ENCODE data around the gene CXCR4.

DNA sequence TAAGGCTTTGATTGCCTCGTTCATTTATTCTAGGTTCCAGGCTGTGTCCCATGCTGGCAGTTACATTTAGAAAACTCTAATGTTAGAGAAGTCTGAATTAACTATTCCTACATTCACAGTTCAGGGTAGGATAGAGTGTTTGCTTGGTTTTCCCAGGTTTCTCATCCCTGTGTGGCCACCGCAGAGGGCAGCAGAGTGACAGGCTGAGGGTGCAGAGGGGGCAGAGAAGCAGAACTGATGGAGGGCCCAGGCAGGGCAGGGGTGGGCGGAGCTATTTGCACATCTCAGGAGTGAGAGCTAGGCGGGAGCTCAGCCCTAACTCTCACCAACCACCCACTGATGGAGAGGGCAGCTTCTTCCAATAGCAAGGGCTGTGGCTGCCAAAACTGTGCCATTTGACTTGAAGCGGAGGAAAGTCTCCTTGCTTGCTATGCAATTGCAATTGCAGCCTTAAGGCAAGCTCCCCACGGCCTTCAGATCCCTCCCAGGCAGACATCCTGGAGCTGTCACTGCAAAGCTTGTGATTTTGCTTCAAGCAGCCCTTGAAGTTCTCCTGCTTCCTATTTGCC, 11.9 kb upstream of the DARS1 start:
- PRO-cap = no peak

GRCh38 chr2:136117863-136118009, 213 bp downstream of the CXCR4 start:
- PRO-cap = no peak

GRCh38 chr2:136118010-136118833, at the start of gene CXCR4:
Gene CXCR4 (minus strand): TSS chr2:136118149.
- PRO-cap = bidirectional peak, plus-strand start at chr2:136118322, minus-strand start at chr2:136118149

- PRO-cap = bidirectional peak, plus-strand start at chr2:136132195, minus-strand start at chr2:136132050; bidirectional peak, plus-strand start at chr2:136132620, minus-strand start at chr2:136132516
Measured at GRCh38 chr2:136132014-136132707, 14.2 kb upstream of the CXCR4 start.

GRCh38 chr2:136325103-136325579, 207.2 kb upstream of the CXCR4 start:
- PRO-cap = no peak

DNA sequence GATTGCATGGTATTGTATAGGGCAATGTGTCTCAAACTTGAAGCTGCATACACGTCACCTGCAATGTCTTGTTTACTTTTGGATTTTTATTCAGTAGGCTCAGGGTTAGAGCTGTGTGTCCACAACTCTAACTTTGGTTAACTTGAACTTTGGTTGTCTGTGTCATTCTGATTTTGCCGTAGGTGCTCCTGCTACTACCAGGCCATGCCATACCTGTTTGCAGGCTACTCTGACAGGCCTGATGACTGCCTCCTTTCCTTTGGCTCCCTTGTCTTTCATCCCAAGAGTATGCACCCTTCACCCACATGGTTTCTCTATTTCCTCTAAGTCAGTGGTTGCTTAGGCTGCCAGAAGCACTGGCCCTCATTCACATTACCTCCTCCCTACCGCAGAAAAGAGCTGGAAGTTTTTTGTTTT, 219.5 kb upstream of the SPOPL start:
- PRO-cap = no peak

GRCh38 chr2:138833475-138833709, 53.2 kb upstream of the NXPH2 start:
- PRO-cap = no peak

DNA sequence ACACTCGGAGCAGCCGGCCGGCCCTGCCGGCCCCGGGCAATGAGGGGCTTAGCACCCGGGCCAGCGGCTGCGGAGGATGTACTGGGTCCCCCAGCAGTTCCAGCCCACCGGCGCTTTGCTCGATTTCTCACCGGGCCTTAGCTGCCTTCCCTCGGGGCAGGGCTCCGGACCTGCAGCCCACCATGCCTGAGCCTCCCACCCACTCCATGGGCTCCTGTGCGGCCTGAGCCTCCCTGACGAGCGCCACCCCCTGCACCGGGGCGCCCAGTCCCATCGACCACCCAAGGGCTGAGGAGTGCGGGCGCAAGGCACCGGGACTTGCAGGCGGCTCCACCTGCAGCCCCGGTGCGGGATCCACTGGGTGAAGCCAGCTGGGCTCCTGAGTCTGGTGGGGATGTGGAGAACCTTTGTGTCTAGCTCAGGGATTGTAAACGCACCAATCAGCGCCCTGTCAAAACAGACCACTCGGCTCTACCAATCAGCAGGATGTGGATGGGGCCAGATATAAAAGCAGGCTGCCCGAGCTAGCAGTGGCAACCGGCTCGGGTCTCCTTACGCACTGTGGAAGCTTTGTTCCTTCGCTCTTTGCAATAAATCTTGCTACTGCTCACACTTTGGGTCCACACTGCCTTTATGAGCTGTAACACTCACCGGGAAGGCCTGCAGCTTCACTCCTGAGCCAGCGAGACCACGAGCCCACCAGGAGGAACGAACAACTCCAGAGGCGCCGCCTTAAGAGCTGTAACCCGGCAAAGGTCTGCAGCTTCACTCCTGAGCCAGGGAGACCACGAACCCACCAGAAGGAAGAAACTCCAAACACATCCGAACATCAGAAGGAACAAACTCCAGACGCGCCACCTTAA, 630.5 kb upstream of the NXPH2 start:
- PRO-cap = no peak

- PRO-cap = no peak
Measured at GRCh38 chr2:139697579-139697937, 917.4 kb upstream of the NXPH2 start.

DNA sequence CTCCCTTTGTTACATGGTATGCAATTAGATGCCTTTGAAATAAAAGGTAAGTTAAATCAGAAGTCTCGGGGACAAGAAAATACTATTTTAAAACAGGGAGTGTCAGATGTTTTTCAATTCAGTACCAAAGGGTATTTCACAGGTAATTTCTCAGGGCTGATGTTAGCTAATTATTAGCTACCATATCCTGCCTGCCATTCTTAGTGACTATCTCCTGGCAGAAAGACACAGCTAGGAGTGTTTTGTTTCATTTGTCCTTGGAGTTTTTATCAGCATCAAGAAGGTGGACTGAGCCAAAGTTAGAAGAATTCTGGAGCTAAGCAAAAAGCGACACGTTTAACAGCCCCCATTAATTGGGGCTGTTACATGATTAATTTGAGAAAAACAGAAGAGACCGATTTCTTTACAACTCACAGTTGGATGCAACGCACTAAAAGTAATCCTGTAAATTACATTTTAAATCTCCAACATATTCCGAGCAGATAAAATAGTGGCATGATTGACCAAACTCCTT, 397.7 kb downstream of the GTDC1 start:
- PRO-cap = no peak

GRCh38 chr2:144443630-144443835, 76.4 kb downstream of the ZEB2 start:
- PRO-cap = no peak

- PRO-cap = no peak
Measured at GRCh38 chr2:144456491-144457350, 63.2 kb downstream of the ZEB2 start.

DNA sequence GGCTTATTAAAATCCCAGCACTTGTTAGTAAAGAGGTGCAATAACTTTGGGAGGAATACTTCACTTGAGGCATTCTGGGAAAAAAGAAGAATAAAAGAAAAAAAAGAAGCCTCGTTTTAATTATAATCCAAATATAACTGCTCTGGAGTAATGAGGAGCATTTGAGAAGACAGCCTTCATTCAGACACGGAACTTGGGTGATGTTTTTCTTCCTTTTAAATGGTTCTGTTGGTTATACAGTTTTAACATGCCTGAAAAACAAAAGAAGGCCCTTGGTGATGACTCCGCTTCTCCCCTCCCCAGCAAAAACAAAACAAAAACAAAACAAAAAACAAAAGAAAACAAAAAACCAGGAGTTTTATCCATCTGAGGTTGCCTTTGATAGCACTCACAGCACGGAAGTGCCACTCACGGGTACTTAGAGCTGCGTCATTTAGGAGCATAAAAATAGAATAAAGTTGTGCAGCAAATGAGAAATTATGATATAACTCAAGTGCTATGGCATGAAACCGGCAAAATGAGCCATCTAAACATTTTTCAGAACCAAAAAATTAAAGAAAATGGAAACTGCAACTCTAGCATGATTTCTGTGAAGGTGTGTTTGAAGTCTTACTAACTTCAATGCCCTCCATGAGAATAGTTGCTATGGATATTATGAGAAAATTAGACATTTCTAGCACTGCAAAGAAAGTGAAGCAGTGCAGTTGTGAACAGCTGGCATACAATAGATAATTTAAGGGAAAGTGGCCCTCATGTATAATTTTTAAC, 57.6 kb downstream of the ZEB2 start:
- PRO-cap = no peak

GRCh38 chr2:144465720-144466302, 54.1 kb downstream of the ZEB2 start:
- PRO-cap = no peak

GRCh38 chr2:144474261-144474591, 45.7 kb downstream of the ZEB2 start:
- PRO-cap = no peak

DNA sequence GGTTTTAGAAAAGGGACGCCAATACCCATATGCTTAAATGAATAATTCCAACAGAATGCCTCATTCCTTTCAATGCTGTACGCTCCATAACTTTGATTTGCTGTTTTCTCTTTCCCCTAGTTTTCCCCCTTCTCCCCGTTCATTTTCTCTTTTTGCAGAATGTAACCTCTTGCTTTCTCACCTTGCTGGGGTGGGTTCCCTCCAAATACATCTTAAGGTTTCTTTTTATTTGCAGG, 38.0 kb downstream of the ZEB2 start:
- PRO-cap = no peak

DNA sequence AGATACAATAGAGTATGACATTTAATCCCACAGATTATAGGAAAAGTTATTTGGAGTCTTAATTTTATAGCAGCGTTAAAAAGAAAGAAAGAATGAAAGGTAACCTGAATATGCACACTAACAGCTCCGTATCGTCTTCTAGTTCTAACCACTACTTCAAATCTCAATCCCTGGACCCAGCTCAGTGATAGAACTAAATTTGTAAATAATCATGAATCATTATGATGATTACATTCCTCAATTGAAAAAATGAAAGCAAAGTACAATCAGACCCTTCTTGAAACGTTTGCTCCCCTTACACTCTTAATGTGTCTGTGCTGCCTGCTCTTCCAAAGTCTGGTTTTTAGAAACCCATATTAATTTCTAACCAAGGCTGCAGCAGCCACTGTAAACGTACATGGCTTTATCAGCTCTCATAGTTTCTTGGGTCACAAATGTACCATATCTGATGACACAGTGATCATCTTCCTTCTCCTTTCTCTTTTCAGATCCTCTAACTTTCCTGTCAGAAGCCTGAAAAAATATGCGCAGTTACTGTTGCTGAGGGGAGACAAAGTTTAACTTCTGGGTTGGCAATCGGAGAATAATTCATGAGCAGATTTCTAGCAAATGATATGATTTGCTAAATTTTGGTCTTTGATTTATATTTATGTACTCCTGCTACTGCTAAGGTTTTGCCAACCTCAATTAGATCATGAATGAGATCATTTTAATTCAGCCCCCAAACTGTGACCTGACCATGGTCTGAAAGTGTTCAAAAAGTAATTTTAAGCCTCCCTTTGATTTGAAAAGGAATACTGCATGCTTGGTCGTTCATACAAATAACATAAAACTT, 12.4 kb downstream of the ZEB2 start:
- PRO-cap = no peak

DNA sequence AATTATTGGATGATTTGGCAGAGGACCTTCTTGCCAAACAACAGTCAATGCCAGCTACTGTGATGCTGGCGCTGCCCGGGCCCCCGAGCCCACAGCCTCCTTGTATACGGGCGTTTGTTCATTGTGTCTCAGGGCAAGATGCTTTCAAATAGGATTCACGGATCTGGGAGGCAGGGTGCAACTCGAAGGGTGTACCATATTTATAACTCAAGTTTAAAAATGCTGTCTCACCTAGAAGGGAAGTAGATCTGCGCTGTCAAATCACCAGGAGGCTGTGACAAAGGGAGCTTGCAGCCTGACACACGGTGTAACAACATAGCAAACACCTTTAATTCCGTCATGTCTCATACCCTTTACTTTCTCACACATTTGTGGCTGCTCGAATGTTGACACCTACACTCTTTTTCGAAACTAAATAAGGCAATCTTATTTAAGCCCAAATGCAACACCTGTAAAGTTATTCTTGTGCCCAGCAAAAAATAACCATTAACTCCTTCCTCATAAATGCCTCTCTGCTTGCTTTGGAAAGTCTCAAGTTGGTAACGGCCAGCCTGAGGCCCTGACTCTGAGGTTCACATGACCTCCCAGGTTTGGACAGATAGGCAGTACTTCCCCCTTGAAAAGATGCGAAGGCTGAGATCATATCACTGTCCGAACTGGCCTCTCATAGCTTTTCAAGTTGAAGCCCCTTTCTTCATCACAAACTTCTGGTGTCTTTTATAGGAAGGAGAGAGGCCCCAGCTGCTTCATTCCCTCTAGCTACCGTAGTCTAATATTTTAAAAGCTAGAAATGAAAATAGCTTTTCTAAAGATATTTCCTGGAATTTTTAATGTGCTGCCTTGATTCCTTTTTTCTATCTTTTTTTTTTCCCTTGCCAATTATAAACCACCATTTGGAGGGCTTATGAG, 11.6 kb downstream of the ZEB2 start:
- PRO-cap = no peak

- PRO-cap = bidirectional peak, plus-strand start at chr2:144510952, minus-strand start at chr2:144510899
Measured at GRCh38 chr2:144510223-144511286, 9.4 kb downstream of the ZEB2 start.

DNA sequence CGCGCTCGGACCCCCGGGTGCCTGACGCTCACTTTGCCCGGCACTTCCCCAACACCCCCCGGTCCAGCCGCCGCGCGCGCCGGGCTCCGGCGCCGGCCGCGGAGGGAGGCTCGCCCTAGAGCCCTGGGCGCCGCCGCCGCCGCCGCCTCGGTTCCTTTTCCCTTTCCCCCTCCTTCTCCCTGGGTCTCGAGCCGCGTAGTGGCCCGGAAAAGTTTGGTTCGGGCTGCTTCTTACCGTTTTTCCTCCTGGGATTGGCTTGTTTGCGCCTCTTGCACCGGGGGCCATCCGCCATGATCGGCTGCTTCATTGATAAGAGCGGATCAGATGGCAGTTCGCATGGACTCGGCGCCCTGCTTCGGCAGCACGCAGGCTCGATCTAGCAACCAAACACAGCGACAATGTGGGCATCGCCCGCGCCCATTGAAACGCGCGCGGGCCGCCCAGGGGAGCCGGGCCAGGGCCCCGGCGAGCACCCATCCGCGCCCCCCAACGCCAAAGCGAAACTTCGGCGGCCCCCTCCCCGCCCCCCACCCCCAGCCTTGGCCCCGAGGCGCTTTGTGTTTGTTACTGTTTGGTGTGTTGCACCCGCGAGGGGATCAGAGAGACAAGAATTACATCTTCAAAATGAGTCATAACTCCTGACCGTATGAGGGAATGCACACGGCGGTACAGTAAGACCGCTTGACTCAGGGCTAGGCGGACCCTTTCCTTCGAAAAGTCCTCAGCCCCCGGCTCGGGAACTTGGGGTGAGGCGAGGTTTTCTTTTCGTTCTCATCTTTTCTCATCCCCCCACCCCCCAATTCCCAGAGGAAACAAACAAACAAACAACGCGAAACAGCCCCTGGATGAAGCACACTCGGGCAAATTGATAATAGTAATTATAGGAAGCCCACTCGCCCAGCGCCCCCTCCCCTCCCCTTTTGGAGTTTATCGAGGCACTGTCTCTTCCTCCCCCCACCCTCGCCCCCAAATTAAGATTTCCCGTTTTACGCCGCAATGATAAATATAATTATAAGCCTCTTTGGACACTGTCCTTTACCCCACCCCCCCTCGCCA, 2.5 kb downstream of the ZEB2 start:
- PRO-cap = bidirectional peak, plus-strand start at position 337 of the sequence, minus-strand start at position 165 of the sequence; bidirectional peak, plus-strand start at position 724 of the sequence, minus-strand start at position 378 of the sequence

Measured in sternocleidomastoid (tissue), 1 donor.